ENCODE measurements around the gene CCL28.

DNA sequence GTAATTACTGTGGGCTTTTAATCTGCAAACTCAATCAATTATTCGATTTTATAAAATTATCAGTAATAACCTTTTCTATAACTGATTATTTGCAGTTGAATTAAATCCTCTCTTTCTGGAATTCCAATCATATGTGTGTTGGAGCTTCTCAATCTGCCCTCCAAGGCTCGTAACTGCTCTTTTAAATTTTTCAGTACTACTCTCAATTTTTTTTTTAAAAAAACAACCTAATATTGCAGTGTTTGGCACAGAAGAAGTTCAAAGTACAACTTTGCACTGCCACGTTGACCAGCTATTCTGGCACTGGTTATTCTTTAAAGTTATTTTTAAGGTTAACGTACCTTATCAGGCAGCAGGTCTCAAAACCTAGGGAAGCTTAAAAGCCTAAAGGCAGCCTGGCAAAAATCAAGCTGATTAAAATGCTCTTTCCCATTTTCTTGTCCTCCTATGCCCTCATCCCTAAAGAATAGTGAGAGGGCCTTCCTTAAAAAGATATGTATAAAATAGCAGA, 120.5 kb downstream of the GHR start:
- RRBS = no CpG with 5 or more reads among the region's 4 CpGs

DNA sequence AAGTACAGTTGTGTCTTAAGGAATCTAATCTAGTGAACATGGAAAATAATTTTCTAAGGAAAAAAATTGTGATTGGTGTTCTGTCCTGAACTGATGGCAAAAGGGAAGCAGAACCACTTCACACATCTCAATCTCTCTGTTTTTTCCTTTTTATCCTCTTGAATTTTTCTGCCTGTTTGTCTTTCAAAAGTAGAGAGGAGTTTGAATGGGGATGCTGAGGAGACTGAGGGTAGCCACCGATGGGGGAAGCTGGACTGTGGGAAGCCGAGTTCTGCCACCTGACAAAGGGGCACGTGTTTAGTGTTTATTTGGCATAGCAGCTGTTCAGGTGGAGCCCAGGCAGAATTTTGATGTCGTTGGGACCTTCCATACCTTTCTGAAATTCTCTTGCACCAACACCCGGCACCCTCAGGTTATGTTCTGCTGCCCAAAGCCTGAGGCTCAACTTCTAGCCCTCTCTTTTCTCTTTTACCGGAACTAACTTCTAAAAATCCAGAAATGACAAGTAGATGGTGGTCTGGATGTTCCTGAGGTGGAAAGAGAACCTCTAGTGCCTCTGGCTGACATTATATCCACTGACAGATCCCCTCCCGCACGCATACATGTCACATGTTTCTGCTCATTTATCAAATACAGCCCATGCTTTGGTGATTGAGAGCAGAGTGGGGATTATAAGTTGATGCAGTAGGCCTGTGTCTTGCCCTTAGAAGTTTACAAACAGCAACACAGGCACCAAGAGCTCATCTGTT, 127.4 kb downstream of the GHR start:
- RRBS = 28% methylated on average over 2 of the region's 8 CpGs

DNA sequence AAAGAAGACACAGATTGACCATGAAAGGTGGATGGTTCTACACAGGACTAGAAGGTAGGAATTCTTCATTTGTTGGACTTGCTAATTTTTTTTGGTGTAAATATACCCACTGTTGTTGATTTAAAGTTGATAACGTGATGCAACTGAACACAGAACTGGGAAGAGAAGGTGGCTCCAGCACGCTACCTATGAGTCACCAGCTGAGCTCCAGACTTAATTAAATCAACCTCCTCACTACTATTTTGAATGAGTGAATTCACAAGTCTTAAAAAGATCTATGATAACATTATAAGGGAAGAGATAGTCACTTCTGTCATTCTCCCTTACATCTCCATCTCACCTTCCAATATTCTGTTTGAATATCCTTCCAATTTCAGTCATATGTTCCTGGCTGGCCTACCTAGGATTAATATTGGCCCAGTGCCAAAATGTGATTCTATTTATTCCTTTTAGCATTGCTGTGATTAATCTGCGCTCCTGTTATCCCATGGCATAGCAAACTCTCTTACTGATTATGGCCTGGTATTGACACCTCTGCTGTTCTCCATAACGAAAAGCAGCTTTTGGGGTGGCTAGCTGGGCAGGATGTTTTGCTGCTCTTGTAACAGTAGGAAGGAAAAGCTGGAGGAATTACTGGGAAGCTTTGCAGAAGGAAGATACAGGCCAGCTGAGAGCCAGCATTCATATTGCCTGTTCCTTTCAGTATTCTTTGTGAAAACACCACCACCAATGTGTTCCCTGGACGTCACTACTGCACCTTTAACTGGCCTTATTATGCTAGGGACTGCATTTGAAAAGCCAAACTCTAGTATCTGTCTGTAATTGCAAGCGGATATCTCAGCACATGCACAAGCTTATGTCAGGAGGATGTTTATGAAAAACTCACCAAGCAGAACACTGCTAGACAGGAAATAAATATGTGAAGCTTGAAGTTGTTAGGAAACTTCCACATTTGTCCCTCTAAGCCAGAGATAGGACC, 135.7 kb upstream of the CCDC152 start:
- RRBS = no CpG with 5 or more reads among the region's 6 CpGs

GRCh38 chr5:42734426-42735150, 22.0 kb upstream of the CCDC152 start:
- RRBS = no CpG with 5 or more reads among the region's 30 CpGs

DNA sequence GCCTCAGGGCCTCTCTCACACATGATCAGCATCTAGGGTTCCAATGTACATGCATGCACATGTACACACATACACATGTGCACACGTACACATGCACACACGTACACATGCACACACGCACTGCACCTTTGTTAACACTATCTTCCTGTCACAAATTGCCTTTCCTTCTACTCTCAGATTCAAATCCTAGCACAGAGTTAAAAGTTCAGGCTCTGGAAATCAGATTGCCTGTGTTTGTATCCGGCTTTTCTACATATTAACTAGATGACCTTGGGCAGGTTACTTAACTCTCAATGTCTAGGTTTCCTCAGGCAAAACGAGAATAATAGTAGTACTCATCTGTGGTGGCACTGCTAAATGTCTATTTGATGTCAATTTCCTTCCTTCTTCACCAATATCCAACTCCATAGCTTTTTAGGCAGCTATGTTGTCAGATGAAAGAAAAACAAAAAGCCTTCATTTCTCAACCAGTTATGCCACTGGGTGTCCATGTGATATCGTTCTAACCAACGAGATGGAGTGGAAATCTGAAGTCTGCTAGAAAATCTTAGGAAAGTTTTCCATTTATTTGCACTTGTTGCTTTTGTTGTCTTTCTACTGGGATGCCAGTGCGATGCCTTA, 12.9 kb upstream of the SELENOP start:
- RRBS = no CpG with 5 or more reads among the region's 8 CpGs

DNA sequence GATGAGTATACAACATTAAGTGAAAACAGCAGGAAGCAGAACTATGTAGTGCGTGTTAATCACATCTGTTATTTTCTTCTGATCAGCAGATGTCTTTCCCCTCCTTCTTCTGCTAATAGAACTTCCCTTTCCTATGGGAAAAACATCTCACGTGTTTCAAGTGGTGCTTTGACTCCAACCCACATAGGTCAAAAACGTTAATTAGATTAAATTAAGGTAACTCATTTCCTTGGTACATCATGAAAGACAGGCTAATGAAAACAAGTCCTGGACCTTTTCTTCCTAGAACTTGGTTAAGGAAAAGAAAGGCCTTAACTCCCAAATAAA, 70.1 kb upstream of the SELENOP start:
- RRBS = no CpG with 5 or more reads among the region's 3 CpGs

DNA sequence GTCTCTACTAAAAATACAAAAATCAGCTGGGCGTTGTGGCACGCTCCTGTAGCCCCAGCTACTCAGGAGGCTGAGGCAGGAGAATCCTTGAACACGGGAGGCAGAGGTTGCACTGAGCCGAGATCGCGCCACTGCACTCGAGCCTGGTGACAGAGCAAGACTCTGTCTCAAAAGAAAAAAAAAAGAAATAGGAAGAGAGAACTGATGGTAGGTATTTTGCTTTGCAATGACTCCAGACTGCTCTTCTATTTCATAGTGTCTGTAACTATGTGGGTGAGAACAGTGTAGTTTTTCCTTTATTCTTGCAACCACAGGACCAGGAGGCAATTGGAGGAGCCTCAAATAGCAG, 49.8 kb downstream of the ANXA2R start:
- RRBS = no CpG with 5 or more reads among the region's 7 CpGs

- RRBS = no CpG with 5 or more reads among the region's 22 CpGs
Observed at GRCh38 chr5:43034218-43034699, 5.9 kb downstream of the ANXA2R start.

DNA sequence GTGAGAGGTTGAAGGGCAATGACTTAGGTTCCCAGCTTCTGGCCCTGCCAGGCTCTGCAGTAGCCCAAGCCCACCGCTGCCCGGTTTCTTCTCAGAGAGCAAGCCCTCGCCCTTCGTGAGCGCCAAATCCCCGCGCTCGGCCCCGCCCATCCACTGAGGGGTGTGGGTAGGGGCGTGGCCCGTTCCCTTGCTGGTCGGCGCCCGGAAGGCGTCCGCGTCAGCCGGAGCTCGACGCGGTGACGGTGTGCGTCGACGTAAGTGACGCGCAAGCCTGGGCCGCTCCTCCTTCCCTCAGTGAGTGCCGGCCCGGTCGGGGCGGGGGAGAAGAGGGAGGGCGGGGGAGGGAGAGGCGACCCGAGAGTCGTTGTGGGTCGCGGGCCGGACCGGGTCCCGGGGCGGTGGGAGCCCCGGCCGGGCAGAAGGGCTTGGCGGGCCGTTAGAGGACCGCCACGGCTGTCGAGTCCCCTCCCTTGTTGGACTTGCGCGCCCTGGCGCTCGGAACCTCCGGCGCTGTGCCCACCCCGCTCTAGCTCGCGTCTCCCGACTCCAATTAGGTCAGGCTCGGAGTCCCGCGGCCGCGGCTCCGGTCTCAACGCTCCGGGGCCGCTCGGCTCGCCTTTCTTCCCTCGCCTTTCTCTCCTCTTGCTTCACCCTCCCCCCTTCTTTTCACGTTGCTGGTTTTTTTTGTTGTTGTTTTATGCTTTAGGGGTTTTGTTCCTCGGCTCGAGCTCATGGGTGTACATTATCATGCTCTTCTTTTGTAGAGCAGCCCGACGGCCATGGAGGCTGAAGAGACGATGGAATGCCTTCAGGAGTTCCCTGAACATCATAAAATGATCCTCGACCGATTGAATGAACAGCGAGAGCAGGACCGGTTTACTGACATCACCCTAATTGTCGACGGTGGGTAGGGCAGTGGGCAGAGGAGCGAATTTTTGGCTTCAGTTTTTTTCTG, 838 bp downstream of the ZNF131 start:
- RRBS = 1% methylated on average over 46 of the region's 84 CpGs

GRCh38 chr5:43298462-43299124, 14.6 kb downstream of the HMGCS1 start:
- RRBS = no CpG with 5 or more reads among the region's 5 CpGs

DNA sequence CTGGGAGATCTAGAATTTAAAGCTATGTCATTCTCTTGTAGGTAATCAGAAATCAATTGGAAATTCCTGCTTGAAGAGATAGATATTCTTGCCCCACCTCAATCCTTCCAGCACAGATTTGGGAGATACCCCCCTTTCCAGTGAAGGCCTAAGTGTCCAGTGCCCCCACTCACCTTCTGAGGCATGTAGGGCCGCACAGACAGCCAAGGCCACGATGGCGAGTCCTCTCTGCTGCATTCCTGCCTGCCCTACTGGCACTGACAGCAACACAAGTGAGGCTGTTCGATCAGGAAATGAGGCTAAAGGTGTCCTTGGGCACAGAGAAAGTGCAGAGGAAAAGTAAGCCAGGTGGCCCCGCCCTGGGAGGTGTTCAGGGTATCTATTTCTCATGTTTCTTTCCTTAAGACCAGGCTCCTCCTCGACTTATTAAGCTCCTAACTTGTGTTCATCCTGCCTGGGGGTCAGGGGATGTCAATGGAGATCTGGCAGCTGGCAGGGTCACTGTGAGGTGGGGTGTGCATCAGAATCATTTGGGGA, at the start of gene CCL28:
CCL28 (minus strand) TSS at position 312 of the 537 bp plus-strand sequence.
- RRBS = no CpG with 5 or more reads among the region's 6 CpGs

- RRBS = no CpG with 5 or more reads among the region's 1 CpG
Observed at GRCh38 chr5:43699816-43700401, 96.9 kb downstream of the NNT start.

GRCh38 chr5:44302098-44302750, 87.0 kb downstream of the FGF10 start:
- RRBS = no CpG with 5 or more reads among the region's 2 CpGs

- RRBS = no CpG with 5 or more reads among the region's 28 CpGs
Observed at GRCh38 chr5:50440599-50440970, 503 bp downstream of the EMB start.

DNA sequence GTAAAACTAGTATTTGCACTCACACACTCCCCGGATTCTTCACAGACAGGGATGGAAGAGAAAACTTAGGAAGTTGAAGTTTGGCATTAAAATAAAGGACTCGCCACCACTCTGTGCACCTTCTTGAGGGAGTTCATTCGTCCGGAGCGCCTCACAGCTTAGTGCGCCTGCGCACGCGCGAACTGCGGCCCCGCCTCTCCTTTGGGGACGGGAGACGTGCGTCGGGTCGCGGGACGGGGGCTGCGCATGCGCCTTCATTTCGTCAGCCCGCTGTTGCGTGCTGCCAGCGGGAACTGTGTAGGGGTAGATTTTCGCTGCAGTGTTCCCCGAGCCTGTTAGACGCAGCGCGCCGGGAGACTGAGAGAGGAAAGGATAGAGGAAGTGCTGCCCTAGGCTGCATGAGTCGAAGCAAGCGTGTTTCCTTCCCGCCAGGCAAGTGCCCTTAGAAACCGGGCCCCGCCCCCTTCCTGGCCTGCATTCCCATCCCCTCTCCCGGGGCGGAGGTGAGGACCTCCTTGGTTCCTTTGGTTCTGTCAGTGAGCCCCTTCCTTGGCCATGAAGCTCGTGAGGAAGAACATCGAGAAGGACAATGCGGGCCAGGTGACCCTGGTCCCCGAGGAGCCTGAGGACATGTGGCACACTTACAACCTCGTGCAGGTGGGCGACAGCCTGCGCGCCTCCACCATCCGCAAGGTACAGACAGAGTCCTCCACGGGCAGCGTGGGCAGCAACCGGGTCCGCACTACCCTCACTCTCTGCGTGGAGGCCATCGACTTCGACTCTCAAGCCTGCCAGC, 12.3 kb downstream of the ITGA1 start:
- RRBS = 3% methylated on average over 8 of the region's 54 CpGs

GRCh38 chr5:52849536-52849972, 61.8 kb downstream of the ITGA1 start:
- RRBS = no CpG with 5 or more reads among the region's 3 CpGs

DNA sequence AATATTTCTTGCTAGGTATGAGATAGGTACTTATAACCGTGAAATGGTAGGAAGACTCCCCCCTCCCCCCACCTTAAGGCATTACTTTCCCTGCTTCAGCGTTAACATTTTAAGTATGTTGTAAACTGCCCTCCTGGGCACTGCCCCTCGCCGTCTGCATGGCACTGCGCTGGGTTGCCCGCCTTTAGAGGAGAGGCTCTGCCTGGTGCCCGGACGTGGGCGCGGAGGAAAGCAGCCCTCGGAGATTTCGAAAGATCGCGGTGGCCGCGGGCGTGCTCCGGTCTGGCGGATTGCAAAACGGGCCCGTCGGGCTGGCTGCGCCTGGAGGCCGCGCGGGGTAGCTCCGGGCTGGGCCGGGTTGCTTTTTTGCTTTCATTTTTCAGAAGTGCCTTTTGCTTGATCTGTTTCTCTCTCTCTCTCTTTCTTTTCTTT, 1.4 kb downstream of the FST start:
- RRBS = 1% methylated on average over 21 of the region's 28 CpGs

DNA sequence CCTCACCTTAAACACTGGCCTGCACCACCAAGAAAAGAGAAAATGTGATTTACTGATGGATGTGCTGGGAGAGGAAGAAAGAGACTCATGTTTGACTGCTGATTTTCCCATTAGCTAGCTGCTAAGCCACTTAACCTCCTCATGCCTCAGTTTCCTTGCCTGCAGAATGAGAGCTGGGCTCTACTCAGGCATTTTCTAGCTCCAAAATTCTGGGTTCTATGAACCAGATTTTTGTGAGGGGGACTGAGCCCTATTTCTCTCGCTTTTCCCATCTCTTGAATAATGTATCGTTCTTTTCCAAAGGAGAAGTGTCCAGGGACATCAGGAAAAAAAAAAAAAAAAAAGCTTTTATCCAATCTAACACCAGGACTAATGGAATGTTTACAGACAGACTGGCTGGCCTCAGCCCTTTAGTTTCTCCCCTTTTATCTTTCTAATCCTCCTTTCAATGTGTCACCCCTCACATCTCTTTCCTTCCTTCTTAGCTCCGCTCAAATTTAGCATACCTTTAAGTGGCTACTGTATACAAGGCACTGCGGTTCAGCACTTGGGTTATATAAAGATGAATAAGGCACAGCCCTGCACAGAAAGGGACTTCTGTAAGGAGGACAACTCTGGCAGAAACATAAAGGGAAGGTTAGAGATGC, 312.3 kb downstream of the ARL15 start:
- RRBS = no CpG with 5 or more reads among the region's 4 CpGs

- RRBS = no CpG with 5 or more reads among the region's 2 CpGs
Observed at GRCh38 chr5:54220339-54220565, 90.1 kb downstream of the ARL15 start.

DNA sequence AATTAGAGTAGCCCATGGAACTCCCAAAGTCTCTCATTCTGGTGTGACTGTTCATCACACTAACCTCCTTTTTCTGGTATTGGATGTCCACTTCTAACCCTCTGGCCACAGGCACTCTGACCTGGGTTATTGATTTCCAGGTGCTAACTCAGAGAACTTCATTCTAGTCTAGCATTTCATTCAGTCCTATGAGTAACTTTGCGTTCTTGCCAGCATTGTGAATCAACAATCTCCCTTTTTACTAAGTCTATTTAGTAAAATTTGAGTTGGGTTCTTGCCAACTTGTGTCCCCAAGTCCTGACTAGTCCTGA, 103.5 kb downstream of the SNX18 start:
- RRBS = no CpG with 5 or more reads among the region's 1 CpG